GM12892 (cell line): Measurements from ENCODE around the genes PDE6H, PTPRO and EPS8.

GRCh38 chr12:14255992-14256462, 109.5 kb upstream of the ATF7IP start:
- RRBS, result no CpG with 5 or more reads among the region's 4 CpGs

- RRBS, result no CpG with 5 or more reads among the region's 6 CpGs
Measured at GRCh38 chr12:14394277-14395476, 29.2 kb downstream of the ATF7IP start.

DNA sequence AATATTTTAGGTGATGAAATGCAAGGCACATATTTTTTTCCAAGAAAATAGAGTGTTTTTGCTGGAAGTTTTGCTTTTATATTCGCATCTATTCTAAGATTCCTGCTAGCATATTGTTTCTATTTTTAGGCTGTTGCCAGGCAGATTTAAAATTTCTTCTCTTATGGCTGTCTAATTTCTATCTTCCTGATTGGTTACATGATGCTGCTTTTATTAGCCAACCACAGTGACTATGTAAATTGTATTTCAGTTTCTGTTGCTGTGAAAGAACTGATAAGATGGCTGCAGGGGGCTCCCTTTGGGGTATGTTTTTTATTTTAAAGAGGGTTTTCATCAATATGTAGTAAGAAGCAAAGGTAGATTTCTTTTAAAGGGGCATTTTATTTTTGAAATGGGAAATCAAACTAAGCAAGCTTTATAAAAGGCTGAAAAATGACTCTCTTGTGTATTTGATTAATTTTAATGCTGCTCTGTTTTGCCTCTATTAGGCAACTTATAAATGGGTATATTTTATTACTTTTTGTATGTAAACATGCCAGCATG, 42.8 kb downstream of the ATF7IP start:
- RRBS, result no CpG with 5 or more reads among the region's 1 CpG

DNA sequence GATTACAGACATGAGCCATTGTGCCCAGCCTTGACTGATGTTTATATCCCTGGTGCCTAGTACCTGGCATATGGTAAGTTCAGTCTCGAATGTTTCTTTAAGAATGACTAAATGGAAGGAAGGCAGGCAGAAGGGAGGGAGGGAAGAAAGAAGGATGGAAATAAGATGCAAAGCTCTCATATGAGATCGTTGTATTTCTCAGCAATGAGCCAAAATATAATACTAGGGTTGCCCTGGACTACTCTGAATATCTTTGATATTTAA, 44.0 kb downstream of the GUCY2C start:
- RRBS, result no CpG with 5 or more reads among the region's 2 CpGs

GRCh38 chr12:14881407-14881735, 4.3 kb downstream of the MGP start:
- RRBS, result no CpG with 5 or more reads among the region's 1 CpG

GRCh38 chr12:14958718-14959128, 2.7 kb downstream of the ARHGDIB start:
- RRBS, result no CpG with 5 or more reads among the region's 8 CpGs

DNA sequence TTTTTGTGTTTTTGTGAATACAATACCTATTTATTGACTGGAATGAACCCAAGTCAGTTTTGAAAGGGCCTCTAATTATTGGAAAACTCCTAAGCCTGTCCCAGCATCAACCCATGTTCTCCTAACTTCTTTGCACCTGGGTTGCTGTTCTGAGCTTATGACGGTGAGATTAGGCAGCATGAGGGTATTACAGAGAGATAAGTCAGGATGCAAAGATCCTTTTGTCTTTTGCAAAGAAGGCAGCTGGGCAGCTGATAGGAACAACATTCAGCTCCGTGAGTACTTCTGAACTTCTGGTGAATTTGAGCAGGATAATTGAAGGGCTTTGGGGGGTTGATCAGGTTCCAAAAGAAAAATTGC, at the start of gene PDE6H:
Gene PDE6H, plus strand, starts transcription at position 231 of the 360 bp plus-strand sequence.
- RRBS, result no CpG with 5 or more reads among the region's 2 CpGs

- RRBS, result no CpG with 5 or more reads among the region's 1 CpG
Measured at GRCh38 chr12:15268985-15269198, 47.7 kb upstream of the RERG start.

DNA sequence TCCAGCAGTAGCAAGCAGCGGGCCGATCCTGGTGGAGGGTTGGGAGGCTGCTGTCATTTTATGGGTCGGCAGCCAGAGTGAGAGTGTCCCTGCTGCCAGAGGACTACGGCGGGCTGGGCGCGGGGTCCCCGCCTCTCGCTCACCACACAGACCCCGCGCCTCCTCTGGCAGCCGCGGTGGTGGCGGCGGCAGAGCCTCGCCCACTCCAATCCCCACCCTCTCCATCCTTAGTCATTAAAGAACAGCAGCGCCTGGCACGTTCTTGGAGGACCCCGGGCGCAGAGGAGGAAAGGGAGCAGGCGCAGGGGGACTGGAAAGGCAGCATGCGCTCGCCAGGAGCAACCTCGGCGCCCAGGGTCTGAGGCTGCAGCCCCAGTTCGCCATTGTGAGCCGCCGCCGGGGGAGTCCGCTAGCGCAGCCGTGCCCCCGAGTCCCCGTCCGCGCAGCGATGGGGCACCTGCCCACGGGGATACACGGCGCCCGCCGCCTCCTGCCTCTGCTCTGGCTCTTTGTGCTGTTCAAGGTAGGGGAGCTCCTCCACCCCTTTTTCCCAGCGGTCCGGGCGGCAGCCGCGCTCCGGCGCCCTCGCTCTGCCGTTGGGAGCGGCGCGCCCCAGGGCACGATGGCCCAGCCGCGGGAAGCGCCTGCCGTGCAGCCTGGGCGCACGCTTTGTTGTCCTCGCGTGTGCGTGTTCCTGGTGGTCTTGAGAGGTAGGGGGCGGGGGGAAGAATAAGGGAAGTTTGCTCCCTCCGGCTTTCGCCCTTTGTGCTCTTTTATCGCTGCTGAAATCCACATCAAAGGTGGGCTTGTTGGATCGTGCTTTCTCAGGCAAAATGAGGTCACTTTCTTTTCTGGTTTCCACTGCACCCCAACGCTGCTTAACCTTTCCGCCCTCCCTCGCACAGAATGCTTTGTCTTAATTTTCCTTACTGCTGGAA, at the start of gene PTPRO:
Gene PTPRO, plus strand, starts transcription at position 230 of the 938 bp plus-strand sequence.
- RRBS, result no CpG with 5 or more reads among the region's 72 CpGs

GRCh38 chr12:15689703-15690394, 99.3 kb downstream of the EPS8 start:
- RRBS, result no CpG with 5 or more reads among the region's 6 CpGs

- RRBS, result no CpG with 5 or more reads among the region's 3 CpGs
Measured at GRCh38 chr12:15693084-15693765, 96.0 kb downstream of the EPS8 start.

- RRBS, result no CpG with 5 or more reads among the region's 4 CpGs
Measured at GRCh38 chr12:15705954-15706471, 83.2 kb downstream of the EPS8 start.

DNA sequence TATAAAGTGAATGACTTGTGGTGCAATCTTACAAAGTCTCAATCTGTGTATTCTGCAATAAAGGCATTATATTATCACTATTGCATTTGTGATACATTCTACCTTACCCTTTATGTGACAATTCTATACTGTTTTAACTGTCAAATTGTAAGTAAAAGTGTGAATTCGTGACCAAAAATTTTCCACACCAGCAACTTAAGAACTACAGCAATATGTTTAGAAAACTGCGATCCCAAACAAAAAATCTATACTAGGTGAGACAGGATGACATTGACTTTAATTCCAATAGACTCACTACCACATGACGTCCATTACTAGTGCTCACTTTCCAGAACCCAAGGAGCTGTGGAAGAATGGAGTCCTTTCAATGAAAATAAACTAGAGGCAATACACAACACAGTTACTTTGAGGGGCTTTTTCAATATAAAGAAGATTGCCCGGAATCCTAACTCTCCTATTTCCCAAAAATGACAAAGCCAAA, 1.5 kb downstream of the EPS8 start:
- RRBS, result no CpG with 5 or more reads among the region's 4 CpGs

DNA sequence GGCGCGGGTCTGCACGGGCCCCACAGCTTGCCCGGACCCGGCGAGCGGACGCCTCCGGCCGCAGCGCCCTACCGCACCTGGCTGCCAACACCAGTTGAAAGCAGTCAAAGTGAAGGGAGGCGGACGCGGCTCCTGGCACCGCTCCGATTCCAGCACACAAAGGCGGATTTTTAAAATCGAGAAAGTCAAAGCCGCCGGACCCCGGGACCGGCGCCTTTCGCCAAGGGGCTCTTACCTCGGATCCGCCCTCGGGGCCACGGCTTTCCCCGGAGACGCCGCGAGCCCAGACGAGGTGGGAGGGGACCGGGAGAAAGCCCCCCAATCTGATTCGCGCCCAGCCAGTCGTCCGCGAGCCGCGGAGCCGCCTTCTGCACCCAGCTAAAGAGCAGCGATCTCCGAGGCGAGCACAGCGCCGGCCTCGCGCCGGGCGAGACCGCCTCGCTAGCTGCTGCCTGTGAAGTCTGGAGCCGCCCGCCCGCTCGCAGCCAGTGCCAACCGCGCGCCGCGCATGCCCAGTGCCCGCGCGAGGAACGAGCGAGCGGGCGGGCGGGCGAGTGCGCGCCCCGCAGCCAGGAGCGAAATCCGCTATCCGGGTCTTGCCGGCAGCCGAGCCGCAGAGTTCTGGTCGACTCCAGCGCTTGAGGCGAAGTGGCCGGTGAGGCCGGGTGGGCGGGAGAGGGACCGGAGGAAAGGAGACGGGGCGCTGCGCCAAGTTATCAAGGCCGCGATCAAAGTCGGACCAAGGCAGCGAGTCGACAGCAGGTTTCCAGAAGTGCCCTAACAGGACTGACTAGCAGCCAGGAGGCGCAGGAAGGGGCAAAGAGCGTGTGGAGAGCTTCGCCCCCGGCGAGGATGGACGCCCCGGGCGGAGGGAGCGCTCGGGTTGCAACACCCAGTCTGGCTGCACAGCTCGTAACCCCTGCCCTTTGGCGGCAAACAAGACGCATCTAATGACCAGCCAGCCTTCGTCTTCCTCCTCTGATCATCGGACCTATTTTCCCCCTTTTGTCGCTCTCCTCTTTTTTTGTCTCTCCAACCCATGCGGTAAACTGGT, at the start of gene EPS8:
Gene EPS8, minus strand, starts transcription at position 463 of the 1,054 bp plus-strand sequence.
- RRBS, result 1% methylated on average over 19 of the region's 113 CpGs

DNA sequence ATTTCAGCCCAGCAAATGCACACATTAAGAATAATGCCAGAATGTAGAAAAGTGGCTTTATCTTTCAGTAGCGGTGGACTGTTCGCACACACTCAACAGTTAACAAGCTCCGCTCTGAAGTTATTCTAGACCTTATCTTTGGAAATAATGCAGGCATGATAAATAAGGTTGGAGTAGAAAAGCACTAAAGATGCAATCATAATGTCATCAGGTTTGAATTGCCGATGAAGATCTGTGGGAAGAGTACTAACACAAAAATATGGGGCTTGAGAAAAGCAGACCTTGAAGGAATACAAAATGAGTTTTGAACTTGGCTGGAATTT, 81.6 kb downstream of the DERA start:
- RRBS, result no CpG with 5 or more reads among the region's 4 CpGs

GRCh38 chr12:15995079-15996221, 84.3 kb downstream of the DERA start:
- RRBS, result no CpG with 5 or more reads among the region's 5 CpGs

DNA sequence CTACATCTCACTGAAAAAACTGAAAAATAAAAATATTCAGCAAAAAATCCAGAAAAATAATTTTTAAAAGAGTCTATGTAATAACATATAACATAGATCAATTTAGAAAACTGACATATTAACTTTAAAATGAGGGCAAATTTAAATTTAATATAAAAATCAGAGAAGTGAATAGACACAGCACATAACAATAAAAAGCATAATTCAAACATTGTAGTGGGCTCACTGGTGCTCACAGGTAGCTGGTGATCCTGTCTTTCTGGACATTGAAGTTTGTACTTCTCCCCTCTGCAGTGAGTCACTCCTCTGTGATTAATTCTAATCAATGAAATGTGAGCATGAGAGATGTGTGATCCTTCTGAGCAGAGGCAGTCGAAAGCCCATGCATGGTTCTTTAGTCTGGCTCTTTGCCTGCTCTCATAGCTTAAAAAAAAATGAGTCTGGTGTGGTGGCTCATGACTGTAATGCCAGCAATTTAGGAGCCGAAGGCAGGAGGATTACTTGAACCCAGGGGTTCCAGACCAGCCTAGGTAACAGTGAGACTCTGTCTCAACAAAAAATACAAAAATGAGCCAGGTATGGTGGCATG, 59.0 kb upstream of the RERGL start:
- RRBS, result no CpG with 5 or more reads among the region's 2 CpGs

- RRBS, result no CpG with 5 or more reads among the region's 1 CpG
Measured at GRCh38 chr12:18172570-18172971, 82.6 kb upstream of the RERGL start.

DNA sequence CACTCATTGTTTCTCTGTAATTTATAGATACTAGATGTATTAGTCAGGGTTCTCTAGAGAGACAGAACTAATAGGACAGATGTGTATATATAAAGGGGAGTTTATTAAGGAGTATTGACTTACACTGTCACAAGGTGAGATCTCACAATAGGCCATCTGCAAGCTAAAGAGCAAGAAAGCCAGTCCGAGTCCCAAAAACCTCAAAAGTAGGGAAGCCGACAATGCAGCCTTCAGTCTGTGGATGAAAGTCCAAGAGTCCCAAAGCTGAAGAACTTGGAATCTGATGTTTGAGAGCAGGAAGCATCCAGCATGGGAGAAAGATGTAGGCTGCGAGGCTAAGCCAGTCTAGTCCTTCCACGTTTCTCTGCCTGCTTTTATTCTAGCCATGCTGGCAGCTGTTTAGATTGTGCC, 50.4 kb downstream of the PIK3C2G start:
- RRBS, result no CpG with 5 or more reads among the region's 4 CpGs

DNA sequence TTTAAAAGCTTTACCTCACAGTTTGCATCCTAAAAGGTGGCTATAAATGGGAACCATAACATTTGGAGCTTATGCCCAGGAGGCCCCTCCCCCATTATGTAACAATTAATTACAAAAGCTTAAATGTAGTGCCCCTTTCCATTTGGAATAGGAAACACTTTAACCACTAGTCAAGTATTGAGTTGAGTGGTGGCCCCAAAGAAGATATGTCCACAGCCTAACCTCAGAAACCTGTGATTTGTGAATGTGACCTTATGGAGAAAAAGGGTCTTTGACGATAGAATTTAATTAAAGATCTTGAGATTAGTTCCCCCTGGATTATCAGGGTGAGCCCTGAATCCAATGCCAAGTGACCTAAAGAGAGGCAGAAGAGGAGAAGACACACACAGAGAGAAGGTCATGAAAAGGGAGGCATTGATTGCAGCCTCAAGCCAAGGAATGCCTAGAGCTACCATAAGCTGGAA, 167.5 kb downstream of the PIK3C2G start:
- RRBS, result no CpG with 5 or more reads among the region's 1 CpG